ENCODE measurements around the gene TOP1.

- PRO-cap, result no peak
- RRBS, result no CpG with 5 or more reads among the region's 1 CpG
Measured at GRCh38 chr20:40279283-40279898, 409.6 kb downstream of the MAFB start.

DNA sequence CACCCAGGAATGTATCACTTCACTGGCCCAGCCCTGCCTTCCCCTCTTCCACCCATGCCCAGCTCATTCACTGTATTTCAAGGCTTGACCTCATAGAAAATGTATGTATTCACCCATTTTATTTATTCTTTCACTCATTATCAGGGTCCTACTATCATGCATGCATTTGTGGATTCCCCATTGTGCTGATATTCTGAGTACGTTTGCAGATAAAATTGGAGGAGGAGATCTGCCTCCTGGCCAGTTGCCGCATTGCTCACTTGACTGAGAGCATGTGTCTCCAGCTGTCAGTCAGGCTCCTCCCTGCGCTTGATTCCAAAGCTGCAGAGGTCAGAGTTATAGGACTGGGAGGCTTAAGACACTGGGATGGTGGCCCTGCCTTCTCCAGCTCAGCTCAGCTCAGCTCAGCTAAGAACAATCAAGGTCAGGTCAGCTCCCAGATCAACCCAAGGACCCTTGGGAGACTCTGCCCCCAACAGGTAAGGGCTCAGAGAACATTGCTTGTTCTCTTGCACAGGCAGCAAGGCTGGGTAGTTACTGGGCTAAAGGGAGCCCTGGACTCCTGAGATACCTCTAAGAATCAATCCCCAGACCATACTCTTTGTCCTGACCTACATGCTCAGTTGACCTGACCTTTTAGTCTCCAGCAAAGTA is 104.6 kb downstream of the MAFB start:
- PRO-cap, result no peak
- RRBS, result no CpG with 5 or more reads among the region's 3 CpGs

DNA sequence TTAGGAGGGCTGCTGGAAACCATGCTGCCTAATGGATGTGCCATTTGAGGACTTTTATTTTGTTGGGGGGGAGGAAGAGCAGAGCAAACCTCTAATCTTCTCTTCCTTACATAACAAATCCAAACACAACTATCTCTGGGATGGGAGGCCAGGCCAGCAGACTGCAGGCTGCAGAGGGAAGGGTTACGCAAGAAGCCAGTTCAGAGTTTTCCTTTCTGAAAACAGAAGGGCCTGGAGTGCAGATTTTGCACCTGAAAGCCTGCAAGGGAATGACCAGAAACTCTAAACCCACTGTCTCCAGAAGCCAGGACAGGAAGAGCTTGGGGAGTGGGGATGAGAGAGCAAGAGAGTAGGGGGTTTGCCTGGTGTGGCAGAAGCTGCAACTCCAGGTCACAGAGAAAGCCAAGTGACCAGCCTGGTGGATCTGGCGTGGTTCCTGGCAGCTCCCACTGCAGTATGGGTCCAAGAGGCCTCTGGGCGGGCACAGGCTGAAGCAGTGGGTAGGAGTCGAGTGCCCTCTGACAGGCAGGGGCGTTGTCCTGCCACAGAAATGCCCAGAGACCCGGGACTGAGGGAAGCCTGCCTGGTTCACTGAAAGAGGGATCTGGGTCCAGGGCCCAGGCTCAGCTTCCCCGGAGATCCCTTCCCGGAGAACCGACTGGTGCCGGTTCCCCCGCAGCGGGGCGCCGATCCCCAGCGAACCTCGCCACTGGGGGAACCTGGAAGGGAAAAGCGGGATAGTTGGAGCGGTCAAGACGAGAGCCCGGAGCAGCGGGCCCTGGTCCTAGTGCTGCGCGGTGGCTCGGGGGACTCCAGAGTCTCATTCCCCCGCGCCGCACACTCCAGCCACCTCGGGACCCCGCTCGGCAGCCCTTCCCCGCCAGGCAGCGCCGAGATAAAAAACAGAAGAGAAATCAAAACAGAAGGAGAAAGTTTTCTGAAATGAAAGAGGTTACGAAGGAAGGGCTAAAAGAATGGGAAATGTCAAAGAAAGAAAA is 6.6 kb downstream of the MAFB start:
- PRO-cap, result no peak
- RRBS, result 79% methylated on average over 6 of the region's 34 CpGs

DNA sequence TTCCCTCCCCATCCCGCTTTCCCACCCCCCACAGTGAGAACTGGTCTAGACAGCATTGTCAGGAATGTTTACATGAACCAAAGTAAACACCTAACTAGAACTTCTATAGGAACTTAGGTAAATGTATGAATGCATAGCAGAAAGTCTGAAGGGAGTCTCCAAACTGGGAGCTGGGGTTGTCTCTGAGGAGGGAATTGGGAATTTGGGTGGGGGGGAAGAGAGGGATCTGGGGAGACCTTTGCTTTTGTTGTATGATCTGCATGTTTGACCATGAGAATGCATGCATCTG is 69.9 kb upstream of the TOP1 start:
- PRO-cap, result no peak
- RRBS, result no CpG with 5 or more reads among the region's 1 CpG

- PRO-cap, result no peak
- RRBS, result no CpG with 5 or more reads among the region's 8 CpGs
Measured at GRCh38 chr20:41011274-41012224, 17.1 kb upstream of the TOP1 start.

DNA sequence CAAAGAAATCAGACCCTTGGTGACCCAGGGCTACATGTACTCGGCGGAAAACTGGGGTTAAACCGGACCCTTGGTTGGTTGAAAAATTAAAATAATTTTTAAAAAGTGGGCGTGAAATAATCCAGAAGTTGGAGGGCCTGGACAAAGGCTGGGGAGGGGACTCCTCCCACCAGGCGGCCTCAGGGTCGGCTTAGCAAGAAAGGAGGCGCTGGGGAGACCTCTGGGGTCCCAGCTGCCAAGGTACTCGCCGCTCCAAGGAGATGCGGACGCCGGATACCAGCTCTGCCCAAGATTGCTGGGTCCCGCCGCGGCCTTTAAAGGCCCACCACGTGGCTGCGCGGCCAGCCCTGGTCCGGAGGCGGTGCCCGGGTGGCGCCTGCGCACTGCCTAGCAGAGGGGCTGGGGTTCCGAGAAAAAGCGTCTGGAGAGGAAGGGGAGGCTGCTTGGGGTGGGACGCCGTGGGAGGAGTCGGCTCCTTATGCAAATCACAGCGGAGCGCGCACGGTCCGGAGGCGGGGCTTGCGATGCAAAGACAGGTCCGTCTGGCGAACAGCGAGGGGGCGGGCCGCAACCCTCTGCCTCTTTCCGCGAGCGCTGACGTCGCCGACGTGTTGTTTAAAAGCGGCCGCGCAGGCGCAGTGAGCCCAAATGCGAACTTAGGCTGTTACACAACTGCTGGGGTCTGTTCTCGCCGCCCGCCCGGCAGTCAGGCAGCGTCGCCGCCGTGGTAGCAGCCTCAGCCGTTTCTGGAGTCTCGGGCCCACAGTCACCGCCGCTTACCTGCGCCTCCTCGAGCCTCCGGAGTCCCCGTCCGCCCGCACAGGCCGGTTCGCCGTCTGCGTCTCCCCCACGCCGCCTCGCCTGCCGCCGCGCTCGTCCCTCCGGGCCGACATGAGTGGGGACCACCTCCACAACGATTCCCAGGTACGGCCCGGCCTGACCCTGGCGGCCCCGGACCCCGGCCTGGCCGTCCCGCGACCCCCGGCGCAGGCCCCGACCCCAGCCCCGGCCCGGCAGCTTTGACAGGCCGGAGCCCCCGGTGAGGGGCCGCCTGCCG is at the start of gene TOP1:
Gene TOP1 (plus strand): TSS at position 646 of the 1,057 bp plus-strand sequence.
- PRO-cap, result bidirectional peak, plus-strand start at position 647 of the sequence, minus-strand start at position 288 of the sequence
- RRBS, result under 1% methylated on average over 33 of the region's 101 CpGs

GRCh38 chr20:41075709-41076574 is 47.3 kb downstream of the TOP1 start:
- PRO-cap, result no peak
- RRBS, result no CpG with 5 or more reads among the region's 7 CpGs

GRCh38 chr20:41077117-41077891 is 48.7 kb downstream of the TOP1 start:
- PRO-cap, result no peak
- RRBS, result no CpG with 5 or more reads among the region's 7 CpGs

DNA sequence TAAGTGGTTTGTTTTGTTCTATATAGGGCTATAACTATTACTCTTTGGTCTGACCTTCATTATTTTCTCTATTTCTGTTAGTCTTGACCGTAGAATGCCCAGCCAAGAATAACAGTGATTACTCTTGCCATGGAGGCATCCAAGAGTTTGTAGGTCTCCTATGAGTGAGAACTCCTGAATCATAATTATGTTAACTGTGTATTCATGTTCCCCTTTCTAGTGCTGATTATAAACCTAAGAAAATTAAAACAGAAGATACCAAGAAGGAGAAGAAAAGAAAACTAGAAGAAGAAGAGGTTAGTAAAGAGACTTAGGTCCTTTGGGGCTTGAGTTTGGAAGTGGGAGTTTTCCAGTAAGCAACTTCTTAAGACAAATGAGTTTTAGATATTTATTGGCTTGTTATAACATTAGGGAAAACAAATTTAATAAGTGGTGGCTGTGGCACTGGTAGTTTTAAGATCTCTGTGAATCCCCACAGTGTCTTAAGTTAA is 52.4 kb downstream of the TOP1 start:
- PRO-cap, result no peak
- RRBS, result no CpG with 5 or more reads among the region's 1 CpG

GRCh38 chr20:41157496-41157899 is 20.2 kb downstream of the PLCG1 start:
- PRO-cap, result no peak
- RRBS, result no CpG with 5 or more reads among the region's 3 CpGs

- PRO-cap, result no peak
- RRBS, result no CpG with 5 or more reads among the region's 10 CpGs
Measured at GRCh38 chr20:41162919-41163527, 25.7 kb downstream of the PLCG1 start.

DNA sequence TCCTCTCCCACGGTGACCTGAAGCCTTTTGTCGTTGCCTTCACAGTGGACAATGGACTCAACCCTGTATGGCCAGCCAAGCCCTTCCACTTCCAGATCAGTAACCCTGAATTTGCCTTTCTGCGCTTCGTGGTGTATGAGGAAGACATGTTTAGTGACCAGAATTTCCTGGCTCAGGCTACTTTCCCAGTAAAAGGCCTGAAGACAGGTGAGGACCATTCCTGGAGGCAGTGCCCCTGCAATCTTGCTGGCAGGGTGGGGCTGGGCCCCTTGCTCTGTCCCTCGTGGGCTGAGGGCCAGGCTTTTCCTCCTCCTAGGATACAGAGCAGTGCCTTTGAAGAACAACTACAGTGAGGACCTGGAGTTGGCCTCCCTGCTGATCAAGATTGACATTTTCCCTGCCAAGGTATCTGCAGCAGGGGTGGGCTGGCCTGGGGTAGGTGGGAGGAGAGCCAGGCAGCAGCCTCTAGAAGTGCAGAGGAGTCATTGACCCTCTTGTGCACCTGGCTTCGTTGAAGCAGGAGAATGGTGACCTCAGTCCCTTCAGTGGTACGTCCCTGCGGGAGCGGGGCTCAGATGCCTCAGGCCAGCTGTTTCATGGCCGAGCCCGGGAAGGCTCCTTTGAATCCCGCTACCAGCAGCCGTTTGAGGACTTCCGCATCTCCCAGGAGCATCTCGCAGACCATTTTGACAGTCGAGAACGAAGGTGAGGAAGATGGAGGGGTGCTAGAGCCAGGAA is 36.4 kb downstream of the PLCG1 start:
- PRO-cap, result no peak
- RRBS, result no CpG with 5 or more reads among the region's 17 CpGs

DNA sequence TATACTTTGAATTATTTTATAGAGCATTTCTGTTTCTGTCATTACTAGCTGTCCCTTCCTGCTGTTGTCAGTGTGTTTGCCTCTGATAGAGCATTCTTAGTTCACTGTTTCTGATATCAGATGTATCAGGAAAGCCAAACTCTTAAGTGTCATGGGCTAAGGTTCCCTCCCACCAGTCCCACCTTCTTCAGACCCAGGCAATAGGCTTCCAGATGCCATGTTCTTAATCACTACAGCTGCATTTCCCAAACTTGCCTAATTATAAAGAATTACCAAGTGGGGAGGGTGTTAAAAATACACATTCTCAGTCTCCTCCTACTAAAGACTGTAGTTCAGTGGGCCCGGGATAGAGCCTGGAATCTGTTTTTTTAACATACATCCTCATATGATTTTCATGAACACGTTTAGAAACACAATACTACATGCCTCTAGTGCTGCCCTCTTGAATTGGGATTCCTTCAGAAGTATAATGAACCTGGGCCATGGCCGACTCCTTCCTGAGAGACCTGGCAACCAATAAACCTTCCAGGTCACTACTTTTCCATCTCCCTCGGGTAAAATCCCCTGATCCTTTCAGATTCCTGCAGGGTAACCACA is 8.3 kb downstream of the ZHX3 start:
- PRO-cap, result no peak
- RRBS, result no CpG with 5 or more reads among the region's 4 CpGs

GRCh38 chr20:41329440-41329973 is 11.1 kb upstream of the LPIN3 start:
- PRO-cap, result bidirectional peak, plus-strand start at chr20:41329778, minus-strand start at chr20:41329519
- RRBS, result no CpG with 5 or more reads among the region's 11 CpGs

DNA sequence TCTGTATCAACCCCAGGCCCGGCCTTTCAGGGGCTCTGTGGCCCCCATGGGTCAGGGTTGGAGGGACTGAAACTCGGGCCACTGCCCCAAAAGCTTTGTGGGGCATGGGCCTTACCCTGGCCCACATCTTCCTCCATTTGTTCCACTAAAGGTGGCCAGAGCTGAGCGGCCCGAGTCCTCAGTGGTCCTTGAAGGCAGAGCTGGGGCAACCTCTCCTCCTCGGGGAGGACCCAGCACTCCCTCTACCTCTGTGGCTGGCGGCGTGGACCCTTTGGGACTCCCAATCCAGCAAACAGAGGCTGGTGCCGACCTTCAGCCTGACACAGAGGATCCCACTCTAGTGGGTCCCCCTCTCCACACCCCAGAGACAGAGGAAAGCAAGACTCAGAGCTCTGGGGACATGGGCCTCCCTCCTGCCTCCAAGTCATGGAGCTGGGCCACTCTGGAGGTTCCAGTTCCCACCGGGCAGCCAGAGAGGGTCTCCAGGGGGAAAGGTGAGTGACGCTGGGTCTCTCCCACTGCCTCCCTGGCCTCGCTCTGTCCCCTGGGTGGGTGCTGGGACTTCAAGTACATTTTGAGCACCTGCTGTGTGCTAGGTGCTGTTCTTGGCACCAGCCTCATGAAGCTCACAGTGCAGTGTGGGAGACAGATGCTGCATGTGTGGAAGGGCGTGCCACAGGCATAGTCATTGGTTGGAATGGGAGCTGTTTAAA is 9.4 kb downstream of the LPIN3 start:
- PRO-cap, result no peak
- RRBS, result 36% methylated on average over 1 of the region's 12 CpGs

GRCh38 chr20:41414972-41415647 is 48.5 kb upstream of the EMILIN3 start:
- PRO-cap, result no peak
- RRBS, result no CpG with 5 or more reads among the region's 11 CpGs

- PRO-cap, result no peak
- RRBS, result no CpG with 5 or more reads among the region's 4 CpGs
Measured at GRCh38 chr20:41450883-41451151, 84.2 kb upstream of the EMILIN3 start.

GRCh38 chr20:41643490-41644034 is 25.4 kb upstream of the CHD6 start:
- PRO-cap, result no peak
- RRBS, result no CpG with 5 or more reads among the region's 4 CpGs

GRCh38 chr20:41696371-41697083 is 78.3 kb upstream of the CHD6 start:
- PRO-cap, result no peak
- RRBS, result no CpG with 5 or more reads among the region's 4 CpGs

- PRO-cap, result no peak
- RRBS, result no CpG with 5 or more reads among the region's 2 CpGs
Measured at GRCh38 chr20:42713741-42713960, 476.1 kb downstream of the PTPRT start.